Bronchus (tissue), 1 donor: ENCODE results near the gene NDFIP1.

DNA sequence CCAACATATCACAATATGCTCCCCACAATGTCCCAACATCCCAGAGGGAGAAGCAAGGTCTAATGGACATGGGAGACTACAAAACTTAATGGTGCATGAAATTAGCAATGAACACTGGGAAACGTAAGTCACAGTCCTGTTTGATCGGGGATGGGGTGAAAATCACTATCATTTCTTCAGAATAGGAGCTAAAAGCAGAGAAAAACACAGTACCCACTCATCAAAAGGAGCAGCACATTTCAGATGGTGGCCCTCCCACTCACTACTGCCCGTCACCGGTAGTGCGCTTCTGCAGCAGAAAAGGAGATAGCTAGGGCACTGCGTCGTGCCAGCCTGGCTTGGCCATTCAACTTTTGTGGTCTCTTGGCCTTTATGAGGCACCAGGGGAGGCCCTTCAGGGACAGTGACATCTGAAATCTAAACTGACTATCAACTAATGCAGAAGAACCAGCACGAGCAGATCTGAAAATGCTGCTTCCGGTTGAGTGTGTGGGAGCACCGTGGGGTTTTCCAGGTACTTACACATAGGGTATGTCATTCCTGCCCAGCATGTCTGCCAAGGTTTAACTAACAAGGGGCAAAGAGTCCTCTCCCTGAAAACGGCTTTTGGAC is 20.4 kb upstream of the NDFIP1 start:
- PRO-cap = no peak

- PRO-cap = no peak
These were observed 13.5 kb upstream of the NDFIP1 start for GRCh38 chr5:142095099-142095390.

- PRO-cap = bidirectional peak, plus-strand start at chr5:142108613, minus-strand start at chr5:142108457; bidirectional peak, plus-strand start at chr5:142108800, minus-strand start at chr5:142108688
These were observed 299 bp upstream of the NDFIP1 start for GRCh38 chr5:142108242-142108718.

- PRO-cap = bidirectional peak, plus-strand start at chr5:142108800, minus-strand start at chr5:142108688; unidirectional peak, minus-strand start at chr5:142109683
These were observed at the start of gene NDFIP1 for GRCh38 chr5:142108719-142109747. Gene NDFIP1 (plus strand): TSS chr5:142108779.

DNA sequence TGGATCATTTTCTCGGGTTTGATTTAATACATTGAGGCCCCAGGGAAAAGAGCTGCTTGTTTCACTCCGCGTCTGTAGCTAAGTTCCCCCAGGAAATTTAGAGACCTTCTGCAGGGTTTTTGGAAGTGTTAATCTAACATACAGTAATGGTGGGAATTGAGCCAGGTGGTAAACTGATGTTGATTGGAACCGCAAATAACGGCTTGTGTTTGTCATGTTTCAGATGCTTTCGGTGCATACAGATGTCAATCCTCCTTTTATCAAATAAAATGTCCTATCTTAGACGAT is 1.1 kb downstream of the NDFIP1 start:
- PRO-cap = no peak

- PRO-cap = no peak
These were observed 21.5 kb downstream of the NDFIP1 start for GRCh38 chr5:142130134-142130405.

- PRO-cap = no peak
These were observed 84.2 kb downstream of the NDFIP1 start for GRCh38 chr5:142192717-142193289.

GRCh38 chr5:142215892-142216953 is 107.6 kb downstream of the NDFIP1 start:
- PRO-cap = no peak

- PRO-cap = no peak
These were observed 27.9 kb downstream of the SPRY4 start for GRCh38 chr5:142296794-142297468.

DNA sequence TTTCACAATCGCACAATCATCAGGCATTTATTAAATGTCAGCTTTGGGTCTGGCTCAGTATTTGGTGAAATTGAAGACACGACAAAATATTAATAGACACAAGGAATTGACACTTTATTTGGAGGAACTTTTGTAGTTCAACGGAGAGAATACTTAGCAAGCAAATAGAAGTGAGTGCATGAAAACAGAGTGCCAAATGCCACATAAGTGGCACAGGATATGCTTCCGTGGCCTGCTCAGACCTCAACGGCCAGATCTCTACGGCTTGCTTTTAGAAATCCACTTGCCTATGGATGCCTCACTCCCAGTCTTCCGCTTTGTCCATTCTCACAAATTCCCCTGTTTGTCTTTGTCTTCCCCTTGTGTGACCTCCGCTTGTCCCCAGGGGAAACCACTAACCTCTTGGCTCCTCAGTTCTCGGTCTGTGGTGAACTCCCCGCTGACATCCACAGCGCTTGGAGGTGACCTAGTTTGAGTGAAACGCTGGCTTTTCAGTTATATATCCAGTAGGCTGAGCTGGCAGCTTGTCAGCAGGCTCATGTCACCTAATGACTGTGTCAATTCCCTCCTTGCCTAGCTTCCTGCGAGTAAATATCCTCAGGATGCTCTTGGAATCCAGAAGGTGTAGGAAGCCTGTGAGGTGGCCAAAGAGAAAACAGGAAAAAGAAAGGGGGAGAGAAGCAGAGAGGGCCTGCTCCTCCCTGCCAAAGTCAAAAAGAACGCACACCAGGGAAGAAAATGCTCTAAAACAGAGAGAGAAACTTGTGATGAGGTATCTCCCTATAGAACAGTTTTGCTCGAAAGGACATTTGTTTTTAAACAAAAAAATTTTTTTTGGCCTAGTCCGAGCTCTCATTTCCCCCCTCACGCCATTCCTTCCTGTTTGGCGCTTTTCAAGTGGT is 101.4 kb upstream of the SPRY4 start:
- PRO-cap = no peak

DNA sequence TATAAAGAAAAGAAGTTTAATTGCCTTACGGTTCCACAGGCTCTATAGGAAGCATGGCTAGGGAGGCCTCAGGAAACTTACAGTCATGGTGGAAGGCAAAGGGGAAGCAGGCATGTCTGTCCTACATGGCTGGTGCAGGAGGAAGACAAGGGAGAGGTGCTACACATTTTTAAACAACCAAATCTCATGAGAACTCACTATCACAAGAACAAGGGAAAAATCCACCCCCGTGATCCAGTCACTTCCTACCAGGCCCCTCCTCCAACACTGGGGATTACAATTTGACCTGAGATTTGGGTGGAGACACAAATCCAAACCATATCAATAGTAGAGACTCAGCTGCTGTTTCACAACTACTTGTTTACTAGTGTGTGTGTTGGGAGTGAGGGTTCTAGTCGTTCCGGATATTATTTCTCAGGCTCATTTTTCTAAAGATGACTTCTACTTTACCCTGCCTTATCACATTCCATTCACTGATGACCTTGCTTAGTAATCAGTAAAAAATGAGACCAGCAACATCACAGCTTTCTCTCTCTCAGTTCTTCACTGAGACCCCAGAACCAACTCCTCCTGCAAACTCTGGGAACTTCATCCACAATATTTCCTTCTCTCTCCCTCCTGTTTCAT is 121.3 kb upstream of the SPRY4 start:
- PRO-cap = no peak

- PRO-cap = no peak
These were observed 142.9 kb downstream of the FGF1 start for GRCh38 chr5:142542965-142543464.

GRCh38 chr5:142620890-142621497 is 64.9 kb downstream of the FGF1 start:
- PRO-cap = no peak

- PRO-cap = no peak
These were observed 43.9 kb downstream of the ARHGAP26 start for GRCh38 chr5:142813794-142814723.

DNA sequence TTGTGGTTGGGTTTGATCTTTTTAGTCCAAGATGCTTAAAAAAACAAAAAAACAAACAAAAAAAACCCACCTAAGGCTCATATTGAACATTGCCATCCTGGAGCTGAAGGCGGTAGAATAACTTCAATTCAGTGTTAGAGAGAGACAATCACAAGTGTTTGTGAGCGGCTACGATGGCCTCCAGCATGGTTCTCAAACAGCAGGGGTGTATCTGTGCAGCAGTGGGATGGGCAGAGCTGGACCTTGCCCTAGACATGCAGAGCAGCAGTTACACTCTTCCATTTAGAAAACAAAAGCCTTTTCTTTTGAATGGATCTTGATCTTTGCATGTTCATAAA is 50.2 kb downstream of the ARHGAP26 start:
- PRO-cap = no peak

DNA sequence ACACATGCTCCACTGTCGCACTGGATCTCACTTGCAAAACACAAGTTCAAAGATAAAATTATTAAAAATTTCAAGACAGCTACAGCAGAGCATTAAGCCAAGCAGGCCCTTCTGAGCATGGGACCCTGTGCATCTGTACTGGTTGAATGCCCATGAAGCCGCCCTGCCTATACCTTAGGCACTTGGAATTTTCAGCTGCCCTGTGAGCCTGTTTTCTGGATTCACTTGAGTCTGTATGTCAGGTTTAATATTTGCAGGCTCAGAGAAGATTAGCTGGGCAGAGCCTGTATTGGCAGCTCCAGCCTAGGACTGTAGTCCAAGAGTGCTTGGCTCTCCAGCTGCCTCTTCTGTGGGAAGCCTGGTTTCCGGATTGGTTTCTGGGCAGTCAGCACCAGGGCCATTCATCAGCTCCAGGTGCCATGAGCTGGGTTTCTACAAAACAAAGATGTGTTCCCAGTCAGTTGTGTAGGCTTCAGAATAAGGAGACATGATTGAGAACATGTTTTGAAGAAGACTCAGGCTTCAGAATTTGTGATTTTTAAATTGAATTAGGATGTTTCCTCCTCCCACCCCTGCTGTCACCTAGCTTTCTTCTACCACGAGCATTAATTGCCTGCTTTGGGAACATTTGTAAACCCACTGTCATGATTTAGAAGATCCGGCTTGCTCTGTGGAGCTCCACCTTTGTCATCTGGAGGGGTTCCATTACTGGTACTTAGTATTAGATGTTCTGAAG is 90.1 kb downstream of the ARHGAP26 start:
- PRO-cap = unidirectional peak, minus-strand start at position 311 of the sequence

- PRO-cap = no peak
These were observed 90.9 kb downstream of the ARHGAP26 start for GRCh38 chr5:142860895-142861644.

DNA sequence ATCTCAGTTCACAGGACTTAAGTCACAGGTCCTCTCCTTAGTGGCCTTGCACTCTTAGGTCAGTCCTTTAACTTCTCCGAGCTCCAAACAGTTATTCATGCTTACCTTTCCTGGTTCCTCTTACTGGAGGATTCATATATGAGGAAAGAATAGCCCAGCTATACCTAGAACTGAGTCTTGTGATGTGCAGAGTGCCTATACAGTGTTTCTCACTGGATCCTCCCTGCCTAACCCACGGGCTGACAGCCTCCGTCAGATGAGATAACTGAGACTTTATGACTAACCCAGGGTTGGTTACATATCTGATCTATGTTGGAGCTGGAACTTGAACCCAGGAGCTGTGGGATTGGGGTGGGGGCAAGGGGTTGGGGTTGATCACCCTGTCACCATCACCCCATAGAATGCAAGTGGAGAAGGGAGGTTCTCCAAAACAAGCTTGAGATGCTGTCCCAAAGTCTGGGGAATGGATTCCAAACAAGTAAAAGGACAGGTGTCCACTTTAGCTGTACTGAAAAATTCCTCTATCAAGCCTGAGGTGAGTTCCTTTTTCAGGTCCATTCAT is 100.4 kb downstream of the ARHGAP26 start:
- PRO-cap = no peak

DNA sequence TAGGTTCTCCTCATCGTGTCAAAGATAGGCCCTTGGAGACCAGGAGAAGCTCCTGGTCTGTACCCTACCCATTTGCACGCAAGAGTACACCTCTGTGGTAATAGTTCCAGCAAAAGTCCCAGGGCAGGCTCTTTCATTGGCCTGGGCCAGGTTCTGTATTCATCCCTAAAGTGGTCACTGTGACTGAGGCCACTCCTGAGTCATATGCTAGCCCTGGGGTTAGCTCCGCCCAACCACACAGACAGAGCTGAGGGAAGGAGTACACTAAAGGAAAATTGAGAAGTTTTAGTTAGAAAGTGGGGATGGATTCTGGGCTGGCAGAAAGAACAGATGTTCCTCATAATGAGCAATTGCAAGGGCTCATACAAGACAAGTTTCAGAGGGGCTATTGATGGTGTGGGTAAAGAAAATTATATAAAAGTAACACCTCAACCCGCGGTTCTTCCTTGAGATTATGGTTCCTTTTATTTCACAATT is 206.7 kb downstream of the ARHGAP26 start:
- PRO-cap = no peak

DNA sequence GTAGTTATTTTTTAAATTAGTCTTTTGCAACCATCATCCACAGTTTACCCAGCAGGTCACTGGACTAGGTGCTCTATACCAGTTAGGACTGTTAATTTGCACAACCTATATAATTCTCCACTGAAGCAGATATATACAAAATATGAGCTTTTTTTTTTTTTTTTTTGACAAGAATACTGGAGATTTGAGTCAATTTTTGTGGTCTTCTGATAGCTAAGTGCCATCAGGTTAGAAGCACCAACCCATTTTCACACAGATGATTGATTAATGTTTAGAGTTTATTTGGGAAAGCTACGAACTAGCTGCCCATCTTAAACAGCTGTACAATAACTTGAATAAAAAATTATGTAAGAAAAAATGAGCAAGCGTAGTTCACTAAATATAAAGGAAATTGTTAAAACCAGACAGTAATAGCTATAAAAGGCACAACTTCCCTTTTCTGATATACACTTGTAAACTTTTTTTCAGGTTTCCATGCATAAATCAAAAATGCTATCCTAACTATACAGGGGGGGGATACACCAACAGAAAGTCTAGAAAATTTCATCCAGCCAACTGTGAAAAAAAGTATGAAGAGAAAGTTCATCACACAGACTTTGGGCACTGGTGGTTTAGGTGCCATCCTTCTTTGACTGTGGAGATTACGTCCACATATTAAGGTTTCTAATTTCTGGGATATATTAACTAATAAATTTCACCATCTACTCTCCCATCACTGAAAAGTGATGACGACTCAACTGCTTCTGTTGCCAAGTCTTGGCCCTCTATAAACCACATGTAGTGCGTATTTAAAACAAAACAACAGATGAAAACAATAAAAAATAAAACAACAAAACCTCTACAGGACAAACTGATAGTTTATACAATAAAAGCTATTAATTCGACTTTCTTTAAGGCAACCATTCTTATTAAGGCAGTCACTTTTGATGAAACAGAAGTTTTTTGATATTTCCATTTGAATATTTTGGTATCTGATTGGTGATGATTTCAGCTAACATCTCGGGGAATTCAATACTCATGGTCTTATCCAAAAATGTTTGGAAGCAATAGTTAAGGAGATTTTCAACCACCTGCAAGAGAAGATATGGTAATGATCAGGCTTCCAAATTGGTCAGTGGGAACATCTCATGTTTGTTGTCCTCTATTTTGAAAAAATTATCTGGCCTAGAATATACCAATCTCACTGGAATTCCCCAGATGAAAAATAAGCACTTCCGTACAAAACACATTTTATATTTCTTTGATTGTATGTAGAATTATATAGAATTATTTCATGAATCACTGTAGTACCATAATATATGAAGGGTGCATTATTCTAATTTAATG is 122.1 kb downstream of the NR3C1 start:
- PRO-cap = no peak